SUDHL5 (cell line): ENCODE measurements around the genes C4orf33 and NDUFC1.

DNA sequence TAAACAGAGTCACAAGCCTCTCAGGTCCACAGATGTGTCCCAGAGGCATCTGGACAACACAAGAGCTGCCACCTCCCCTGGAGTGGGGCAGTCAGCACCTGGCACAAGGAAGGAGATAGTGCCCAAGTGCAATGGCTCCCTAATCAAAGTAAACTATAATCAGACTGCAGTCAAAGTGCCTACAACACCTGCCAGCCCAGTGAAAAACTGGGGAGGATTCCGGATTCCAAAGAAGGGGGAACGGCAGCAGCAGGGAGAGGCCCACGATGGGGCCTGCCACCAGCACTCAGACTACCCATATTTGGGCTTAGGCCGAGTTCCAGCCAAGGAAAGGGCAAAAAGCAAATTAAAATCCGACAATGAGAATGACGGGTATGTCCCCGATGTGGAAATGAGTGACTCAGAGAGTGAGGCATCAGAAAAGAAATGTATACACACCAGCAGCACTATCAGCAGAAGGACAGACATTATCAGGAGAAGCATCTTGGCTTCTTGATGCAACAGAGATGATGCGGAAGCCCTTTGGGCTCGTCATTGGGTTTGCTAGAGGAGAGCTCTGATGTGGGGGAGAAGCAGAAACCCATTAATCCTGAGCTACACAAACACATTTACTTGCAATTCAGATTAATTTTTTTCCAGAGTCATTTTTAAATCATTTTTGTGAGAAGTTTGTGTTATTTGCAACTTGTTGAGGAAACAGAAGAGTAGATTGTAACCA lies 62.4 kb downstream of the JADE1 start:
- PRO-cap = no peak

GRCh38 chr4:129095884-129096877 lies at the start of gene C4orf33:
TSS of gene C4orf33 (plus strand) at chr4:129096152.
- PRO-cap = unidirectional peak, plus-strand start at chr4:129096188

- PRO-cap = no peak
Observed at GRCh38 chr4:130028621-130028977, 932.6 kb downstream of the C4orf33 start.

DNA sequence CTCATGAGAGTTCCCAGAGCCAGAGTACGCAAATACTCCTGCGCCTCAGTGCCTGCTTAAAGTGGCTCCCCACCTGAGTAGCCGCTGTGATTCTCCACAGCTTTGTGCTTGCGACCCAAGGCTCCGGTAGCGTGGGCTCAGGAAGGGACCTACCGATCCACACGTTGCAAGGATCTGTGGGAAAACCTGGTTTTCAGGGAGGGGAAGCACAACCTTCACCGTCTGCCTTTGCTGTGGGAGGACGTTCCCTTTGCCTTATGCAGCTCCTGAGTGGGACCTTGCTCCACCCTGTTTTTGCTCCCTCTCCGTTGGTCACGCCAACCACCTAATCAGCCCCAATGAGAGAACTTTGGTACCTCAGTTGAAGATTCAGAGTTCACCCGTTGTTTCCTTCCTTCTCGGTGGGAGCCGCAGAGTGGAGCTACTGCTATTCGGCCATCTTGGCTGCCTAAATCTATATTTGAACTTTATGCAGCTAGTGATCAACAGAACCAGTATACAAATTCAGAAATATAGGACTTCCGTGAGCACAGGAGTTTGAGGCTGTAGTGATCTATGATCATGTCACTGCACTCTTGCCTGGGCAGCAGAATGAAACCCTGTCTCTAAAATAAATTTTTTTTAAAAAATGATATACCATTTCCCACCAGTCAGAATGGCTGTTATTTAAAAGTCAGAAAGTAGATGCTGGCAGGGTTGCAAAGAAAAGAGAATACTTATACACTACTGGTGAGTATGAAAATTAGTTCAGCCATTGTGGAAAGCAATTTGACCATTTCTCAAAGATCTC lies 803.7 kb upstream of the PCDH10 start:
- PRO-cap = no peak

DNA sequence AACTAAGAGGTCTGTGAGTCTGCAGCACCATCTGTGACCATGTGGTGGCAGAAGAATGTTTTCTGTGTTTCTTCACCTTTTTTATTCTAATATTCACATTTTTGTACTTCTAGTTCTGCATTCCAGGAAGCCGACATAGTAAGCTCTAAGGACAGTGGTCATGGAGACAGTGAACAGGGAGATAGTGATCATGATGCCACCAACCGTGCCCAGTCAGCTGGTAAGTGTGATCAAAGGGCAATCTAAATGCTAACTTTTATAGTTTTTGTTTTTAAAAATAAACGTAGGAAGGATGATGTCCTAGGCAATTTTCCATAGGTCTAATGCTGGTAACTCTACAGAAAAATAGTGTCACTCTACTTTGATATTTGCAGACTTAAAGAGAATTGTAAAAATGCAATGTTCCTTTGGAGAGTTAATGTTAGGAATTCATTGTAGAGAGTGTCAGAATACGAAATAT lies 5.7 kb downstream of the PCDH10 start:
- PRO-cap = no peak

- PRO-cap = unidirectional peak, minus-strand start at chr4:135996096
Observed at GRCh38 chr4:135995908-135996220, 1536.4 kb downstream of the PCDH18 start.

- PRO-cap = no peak
Observed at GRCh38 chr4:137532869-137533238, 560 bp upstream of the PCDH18 start.

GRCh38 chr4:138222132-138222320 lies 20.1 kb downstream of the SLC7A11 start:
- PRO-cap = no peak

- PRO-cap = no peak
Observed at GRCh38 chr4:138239428-138239864, 2.7 kb downstream of the SLC7A11 start.

GRCh38 chr4:138897628-138898295 lies 117.8 kb upstream of the NOCT start:
- PRO-cap = no peak

DNA sequence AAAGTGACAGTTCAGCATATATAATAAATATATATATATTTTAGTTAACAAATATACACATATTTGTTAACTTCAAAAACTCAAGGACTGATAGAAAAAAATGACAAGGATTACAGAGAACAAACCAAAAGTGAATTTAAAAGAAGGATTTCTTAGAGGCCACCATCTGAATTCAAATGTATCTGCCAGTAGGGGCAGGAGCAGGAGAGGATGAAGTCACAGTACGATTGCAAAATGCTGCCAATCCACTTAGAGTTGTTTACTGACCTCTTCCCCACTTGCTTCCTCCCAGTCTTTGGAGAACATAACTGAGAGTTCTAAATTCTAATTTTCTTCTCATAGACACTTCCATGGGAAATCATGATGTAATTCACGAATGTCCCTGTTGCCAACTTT lies 33.8 kb upstream of the NOCT start:
- PRO-cap = no peak

GRCh38 chr4:138982208-138982502 lies 33.4 kb upstream of the NOCT start:
- PRO-cap = no peak

- PRO-cap = no peak
Observed at GRCh38 chr4:139017897-139018154, 2.2 kb downstream of the NOCT start.

GRCh38 chr4:139154573-139154991 lies 22.4 kb downstream of the ELF2 start:
- PRO-cap = no peak

DNA sequence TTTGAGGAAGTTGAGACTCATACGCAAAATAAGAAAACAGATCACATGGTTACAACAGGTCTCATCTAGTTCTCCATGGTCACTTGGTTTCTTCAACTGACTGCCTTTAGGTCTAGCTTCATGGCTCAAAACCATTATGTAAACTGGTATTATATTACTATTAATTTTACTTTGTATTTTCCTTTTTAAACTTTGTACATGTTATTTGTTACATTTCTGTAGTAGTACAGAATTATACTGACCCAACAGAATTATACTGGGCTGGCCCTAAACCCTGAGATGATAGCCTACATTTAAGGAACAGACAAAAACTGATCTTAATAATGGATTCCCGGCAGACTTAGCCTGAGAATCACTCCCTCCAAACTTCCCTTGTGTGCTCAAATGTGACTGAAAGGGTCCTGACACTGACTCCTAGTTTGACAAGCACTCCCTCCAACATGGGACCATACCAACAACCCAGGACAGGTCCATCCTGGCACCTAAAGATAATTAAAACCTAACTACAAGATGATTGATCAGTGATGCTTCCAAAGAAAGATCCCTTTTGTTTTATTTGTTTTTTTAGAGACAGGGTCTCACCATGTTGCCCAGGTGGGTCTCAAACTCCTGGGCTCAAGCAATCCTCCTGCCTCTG lies 8.7 kb downstream of the ELF2 start:
- PRO-cap = no peak

GRCh38 chr4:139294723-139296189 lies 6.0 kb upstream of the NAA15 start:
- PRO-cap = bidirectional peak, plus-strand start at chr4:139295043, minus-strand start at chr4:139295015; unidirectional peak, plus-strand start at chr4:139295391; unidirectional peak, plus-strand start at chr4:139295563; bidirectional peak, plus-strand start at chr4:139296130, minus-strand start at chr4:139295824

DNA sequence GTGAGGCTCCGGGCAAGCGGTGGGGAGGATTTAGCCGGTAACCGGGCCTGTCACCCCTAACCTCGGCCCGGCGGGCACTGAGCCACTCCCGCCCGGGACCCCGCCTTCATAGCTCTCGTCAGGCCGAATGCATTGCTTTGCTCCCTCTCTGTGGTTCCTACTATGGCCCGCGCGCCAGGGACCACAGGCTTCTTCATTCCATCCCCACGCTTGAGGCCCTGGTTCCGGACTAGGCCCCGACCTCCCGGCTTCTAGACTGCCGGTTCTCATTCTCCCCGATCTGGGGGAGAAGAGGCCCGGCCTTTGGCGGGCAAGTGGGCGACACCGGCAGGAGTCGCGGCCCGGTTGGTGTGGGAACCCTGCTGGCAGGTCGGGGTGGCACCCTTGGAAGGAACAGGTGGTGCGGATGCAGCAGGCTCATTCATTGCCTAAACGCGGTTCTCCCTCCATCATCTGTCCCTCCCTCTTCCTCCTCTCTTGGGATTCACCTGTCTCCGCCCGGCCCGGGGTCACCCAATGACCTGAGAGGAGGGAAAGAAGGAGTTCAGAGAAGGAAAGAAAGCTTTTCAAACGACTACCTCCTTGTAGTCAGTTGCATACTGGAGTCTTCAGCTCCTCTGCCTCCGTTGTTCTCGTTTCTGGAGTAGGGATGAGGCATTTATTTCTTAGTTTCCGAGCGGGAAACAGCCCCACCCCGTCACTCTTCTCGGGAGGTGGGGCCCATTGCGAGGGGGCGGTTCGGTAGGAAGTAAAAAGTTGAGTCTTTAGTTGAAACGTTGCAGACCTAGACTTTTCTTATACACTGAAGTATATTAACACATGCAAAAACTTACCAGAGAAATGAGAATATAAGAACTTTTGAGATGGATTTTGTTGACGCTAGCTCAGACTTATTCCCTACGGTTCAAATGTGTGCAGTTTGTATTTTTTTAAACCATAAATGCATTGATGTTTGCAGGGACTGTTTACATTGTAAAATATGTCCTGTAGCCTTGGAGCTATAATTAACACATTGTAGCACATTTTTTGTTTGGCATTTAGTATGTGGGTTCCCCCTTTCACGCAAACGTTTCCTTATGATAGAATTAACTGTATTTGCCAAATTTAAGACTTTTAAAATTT lies at the start of gene NDUFC1:
Gene NDUFC1, minus strand, starts transcription at position 640 of the 1,122 bp plus-strand sequence.
- PRO-cap = bidirectional peak, plus-strand start at position 424 of the sequence, minus-strand start at position 79 of the sequence

DNA sequence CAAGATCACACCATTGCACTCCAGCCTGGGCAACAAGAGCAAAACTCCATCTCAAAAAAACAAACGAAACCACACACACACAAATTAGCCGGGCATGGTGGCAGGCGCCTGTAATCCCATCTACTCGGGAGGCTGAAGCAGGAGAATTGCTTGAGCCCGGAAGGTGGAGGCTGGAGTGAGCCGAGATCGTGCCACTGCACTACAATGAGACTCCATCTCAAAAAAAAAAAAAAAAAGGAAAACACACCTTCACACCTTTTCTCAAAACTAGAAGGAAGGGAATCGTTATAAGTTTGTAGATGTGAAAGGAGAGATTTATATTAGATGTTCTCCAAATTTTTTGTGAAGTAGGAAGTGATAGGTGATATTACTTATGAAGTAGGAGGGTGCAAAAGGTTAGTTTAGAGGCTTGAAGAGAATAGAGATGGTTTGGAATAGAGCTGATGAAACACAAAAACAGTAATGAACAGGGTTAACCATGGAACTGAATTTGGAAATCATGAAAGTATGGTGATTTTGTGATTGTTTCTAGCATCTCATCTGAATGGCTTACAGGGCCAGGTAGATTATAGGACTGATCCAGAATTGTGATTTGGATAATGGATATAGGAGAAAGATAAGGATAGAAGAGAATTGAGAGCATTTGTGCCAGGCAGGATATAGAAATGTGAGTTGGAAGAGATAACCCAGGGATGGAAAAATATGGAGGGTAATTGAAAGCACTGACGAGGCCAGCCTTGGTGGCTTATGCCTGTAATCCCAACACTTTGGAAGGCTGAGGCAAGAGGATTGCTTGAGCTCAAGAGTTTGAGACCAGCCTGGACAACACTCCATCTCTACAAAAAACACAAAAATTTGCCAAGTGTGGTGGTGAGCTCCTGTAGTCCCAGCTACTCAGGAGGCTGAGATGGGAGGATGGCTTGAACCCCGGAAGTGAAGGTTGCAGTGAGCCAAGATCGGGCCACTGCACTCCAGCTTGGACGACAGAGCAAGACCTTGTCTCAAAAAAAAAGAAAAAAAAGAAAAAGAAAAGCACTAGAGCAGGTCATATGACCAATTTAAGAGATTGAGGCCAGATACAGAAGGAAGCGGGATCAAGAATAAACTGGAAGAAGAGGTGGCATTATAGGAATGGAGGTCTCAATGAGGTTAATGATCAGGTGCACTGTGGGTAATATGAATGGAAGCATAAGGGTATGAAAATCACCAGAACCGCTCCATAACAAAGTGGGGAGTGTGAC lies 53.5 kb upstream of the RAB33B start:
- PRO-cap = no peak

DNA sequence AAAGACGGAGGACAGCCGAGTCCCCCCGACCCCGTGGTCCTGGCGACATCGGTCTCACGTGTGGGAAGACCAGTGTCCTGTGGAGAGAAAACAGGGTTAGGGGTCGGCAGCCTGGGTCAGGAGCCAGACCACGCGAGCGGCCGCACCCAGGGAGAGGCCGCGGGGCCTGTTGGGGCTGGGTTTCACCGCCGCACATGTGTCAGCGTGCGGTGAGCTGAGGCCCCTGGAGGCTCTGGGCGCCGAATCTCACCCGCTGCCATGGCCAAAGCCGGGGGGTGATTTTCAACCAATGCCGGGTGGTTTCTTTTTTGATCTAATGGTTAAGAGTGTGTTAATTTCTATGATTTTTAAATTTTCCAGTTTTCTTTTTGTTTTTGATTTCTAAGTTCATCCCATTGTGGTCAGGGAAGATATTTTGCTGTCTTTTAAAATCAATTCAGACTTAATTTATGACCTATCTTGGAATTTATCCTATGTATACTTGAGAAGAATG lies 17.7 kb upstream of the RAB33B start:
- PRO-cap = no peak

DNA sequence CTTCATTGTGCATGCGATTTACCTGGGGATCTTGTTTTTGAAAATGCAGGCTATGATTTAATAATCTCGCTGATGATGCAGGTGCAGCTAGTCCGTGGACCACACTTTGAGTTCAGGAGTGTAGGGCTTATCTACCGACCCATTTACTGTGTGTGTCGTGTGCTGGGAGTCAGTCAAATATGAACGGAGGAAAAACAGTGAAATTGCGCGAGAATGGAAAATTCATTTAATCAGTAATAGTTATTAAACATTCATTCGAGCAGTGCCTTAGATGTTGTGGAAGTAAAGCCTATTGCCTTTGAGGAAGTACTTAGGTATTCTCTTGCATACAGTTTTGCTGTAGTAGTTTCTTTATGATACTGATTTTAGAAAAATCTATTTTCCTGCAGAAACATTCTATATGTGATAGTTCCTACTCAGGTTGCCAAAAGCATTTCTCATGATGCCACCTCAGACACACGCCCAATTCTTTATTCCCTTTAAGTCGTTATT lies 751 bp downstream of the RAB33B start:
- PRO-cap = no peak